Peripheral blood mononuclear cell (primary cell): ENCODE data around the gene PYDC2.

GRCh38 chr3:190318671-190319213, 3.5 kb downstream of the CLDN1 start:
- PRO-cap, 8 experiments = no peak in any of the 8 experiments

DNA sequence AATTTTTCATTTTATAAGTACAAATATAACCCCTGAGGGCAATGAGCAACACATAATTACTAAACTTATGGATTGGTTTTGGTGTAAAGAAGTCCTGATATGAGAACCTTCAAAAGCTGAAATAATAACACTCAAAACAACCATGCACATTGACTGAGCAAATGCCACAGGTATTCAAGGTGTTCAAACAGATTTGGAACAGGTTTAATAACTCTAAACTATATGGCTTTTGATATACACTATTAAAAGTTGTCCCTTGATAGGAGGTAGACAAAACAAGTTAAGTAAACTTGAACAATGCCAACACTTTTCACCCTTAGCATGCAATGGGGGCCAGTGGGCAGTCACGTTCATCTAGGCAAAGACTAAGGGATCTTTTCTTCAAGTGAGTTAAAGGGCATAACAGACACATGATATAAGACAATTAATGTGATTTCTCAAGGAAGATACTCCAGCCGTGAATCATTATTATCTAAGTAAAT, 1.8 kb downstream of the CLDN1 start:
- PRO-cap, 8 experiments = no peak in any of the 8 experiments

DNA sequence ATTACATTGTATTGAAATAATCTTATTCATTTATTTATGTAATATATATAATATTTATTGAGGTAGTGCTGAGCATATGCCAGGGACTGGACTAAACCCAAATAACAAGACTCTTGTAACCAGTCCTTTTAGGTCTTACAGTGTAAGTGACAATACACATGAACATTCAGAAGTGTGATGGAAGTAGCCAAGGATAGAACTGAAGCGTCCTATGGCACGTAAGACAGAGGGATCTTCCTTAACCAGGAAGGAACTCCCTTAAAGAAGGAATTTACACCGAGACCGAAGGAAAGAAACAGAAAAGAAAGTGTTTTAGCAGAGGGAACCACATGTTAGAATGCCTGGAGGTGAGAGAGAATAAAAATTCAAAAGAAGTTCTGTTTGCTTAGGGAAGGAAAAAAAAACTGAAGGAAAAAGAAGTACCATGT, 23.6 kb upstream of the CLDN1 start:
- PRO-cap, 8 experiments = no peak in any of the 8 experiments

DNA sequence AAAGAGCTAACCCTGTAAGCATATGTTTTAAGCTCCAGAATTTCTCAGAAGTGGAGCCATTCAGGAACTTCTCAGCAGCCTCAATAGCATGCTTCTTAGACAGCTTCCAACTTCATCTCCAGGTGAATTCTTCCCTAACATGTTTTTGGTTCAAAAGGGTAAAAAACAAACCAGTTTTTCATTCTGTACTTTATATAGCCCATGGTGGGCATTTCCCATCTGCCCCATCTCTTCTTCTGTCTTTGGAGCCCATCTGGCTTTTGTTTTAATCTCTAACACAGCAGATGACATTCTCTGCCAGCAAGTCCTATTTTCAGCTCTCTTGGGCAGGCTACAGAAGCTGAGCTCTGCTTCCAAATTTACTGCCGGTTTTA, 26.8 kb upstream of the IL1RAP start:
- PRO-cap, 8 experiments = no peak in any of the 8 experiments

- PRO-cap, 8 experiments = no peak in any of the 8 experiments
Observed at GRCh38 chr3:190491466-190492087, 22.3 kb upstream of the IL1RAP start.

DNA sequence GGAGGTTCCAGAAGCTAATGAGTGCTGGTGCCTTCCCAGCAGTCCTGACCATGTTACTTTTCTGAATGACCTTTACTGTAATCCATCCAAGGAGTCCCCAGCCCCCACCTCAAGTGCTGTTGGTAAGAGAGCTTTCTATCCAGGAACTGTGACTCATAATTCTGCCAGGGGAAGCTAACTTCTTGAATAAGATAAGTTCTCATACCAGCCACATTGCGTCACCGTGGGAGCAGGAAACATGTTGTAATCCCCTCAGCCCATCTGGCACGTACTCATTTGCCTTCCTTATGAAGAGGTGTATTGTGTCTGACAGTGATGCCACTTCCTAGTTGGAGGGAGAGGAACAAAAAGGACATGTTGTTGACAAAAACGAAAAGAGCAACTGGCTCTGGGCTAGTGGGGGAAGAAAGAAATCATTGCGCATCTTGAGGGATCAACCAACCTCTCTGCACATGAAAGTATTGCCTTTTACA, 52.5 kb downstream of the IL1RAP start:
- PRO-cap, 8 experiments = peak in 2 of 8 experiments; most common plus-strand start position 373 of the sequence (in 1)

GRCh38 chr3:190586829-190587234, 72.9 kb downstream of the IL1RAP start:
- PRO-cap, 8 experiments = peak in 1 of 8 experiments; most common minus-strand start chr3:190586887 (in 1)

- PRO-cap, 8 experiments = no peak in any of the 8 experiments
Observed at GRCh38 chr3:190616692-190617261, 102.9 kb downstream of the IL1RAP start.

- PRO-cap, 8 experiments = peak in 1 of 8 experiments; most common minus-strand start chr3:190618865 (in 1)
Observed at GRCh38 chr3:190618639-190619034, 104.8 kb downstream of the IL1RAP start.

DNA sequence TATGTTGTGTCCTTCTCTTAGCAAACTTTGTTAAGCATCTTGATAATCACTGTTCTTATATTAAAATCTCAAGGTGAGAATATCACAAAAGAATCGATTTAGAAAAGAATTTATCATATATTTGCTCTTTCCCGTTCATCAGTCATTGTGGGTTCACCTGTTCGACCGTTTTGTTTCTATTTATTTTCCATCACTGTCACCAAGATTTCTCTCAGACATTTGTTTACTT, 53.4 kb downstream of the OSTN start:
- PRO-cap, 8 experiments = no peak in any of the 8 experiments

DNA sequence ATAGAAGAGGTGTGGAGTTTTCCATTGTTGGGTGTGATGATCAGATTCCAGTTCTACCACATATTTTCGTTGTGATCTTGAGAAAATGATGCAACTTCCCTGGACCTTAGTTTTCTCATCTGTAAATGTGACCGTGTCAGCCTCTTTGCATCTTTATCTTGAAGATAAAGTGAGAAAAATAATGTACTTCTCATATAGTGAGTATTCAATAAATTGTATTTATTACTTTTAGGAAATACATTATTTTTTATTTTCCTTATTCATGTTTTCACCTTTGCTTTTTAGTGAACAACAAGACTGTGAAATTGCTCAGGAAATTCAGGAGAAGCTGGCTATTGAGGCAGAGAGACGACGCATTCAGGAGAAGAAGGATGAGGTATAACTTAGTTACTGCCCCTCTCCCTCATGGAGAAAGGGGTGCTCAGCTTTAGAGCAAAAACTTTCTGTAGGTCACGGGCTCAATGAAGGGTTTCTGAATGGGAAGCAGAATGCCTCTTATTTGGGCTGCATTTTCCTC, 30.5 kb upstream of the UTS2B start:
- PRO-cap, 8 experiments = no peak in any of the 8 experiments

GRCh38 chr3:191460723-191461305, at the start of gene PYDC2:
TSS of gene PYDC2 (plus strand) at chr3:191461163.
- PRO-cap, 8 experiments = no peak in any of the 8 experiments

GRCh38 chr3:191608542-191609013, 147.6 kb downstream of the PYDC2 start:
- PRO-cap, 8 experiments = no peak in any of the 8 experiments

GRCh38 chr3:192571136-192571546, 156.2 kb downstream of the FGF12 start:
- PRO-cap, 8 experiments = no peak in any of the 8 experiments

DNA sequence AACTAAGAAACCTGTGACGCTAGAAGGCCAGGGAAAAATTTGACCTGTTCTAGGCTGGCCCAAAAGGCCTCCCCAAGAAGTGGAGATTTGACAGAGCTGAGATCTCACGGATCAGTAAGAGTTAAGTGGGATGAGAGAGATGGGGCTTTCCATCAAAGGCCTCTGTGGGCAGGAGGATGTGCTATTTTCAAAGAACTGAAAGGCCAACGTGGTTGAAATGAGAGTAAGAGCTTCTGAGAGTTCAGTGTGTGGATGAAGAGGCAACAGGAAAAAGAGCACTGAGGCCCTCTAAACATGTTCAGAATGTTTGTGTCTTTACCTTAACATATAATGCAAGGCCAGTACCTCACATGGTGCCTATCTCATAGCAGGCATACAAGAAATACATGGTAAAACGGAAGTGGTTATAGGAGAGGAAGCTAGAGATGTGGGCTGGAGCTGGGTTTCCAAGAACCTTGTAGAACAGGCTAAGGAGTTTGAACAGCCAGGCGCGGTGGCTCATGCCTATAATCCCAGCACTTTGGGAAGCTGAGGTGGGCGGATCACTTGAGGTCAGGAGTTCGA, 18.8 kb downstream of the MB21D2 start:
- PRO-cap, 8 experiments = peak in 2 of 8 experiments; most common plus-strand start position 244 of the sequence (in 2)

GRCh38 chr3:193411516-193412019, 33.0 kb upstream of the ATP13A5 start:
- PRO-cap, 8 experiments = peak in 1 of 8 experiments; most common plus-strand start chr3:193411785 (in 1)

- PRO-cap, 8 experiments = no peak in any of the 8 experiments
Observed at GRCh38 chr3:193554032-193554642, 558 bp downstream of the ATP13A4 start.

DNA sequence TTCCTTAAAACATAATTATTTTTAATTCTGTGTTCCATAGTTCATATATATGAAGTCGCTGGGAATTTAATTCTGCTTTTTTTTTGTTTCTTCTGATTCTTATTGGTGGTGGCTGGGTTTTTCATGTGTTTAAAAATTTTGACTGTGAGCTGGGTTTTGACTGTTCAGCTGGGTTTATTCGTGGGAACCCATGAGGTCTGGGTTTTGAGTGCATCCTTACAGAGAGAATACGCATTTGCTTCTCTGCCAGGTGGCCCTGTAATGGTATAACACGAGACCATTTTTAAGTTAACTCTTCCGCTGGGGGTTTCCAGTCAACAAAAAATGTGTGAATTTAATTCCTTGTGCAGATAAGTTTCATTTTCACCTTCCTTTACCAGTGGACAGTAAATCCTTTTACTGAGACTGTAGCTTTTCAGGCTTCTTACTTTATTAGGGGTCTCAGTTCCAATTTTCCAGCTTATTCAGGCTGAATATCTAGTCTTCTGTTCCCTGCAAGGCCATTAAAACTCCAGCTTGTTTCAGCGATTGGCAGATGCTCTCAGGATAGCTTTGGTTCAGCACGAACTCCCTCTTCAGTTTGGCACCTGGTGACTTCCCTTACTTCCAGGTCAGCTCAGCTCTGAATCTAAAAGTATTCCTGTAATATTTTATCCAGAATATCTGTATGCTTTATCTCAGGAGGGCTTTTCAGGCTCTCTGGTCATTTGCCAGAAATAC, 149.7 kb downstream of the OPA1 start:
- PRO-cap, 8 experiments = no peak in any of the 8 experiments

DNA sequence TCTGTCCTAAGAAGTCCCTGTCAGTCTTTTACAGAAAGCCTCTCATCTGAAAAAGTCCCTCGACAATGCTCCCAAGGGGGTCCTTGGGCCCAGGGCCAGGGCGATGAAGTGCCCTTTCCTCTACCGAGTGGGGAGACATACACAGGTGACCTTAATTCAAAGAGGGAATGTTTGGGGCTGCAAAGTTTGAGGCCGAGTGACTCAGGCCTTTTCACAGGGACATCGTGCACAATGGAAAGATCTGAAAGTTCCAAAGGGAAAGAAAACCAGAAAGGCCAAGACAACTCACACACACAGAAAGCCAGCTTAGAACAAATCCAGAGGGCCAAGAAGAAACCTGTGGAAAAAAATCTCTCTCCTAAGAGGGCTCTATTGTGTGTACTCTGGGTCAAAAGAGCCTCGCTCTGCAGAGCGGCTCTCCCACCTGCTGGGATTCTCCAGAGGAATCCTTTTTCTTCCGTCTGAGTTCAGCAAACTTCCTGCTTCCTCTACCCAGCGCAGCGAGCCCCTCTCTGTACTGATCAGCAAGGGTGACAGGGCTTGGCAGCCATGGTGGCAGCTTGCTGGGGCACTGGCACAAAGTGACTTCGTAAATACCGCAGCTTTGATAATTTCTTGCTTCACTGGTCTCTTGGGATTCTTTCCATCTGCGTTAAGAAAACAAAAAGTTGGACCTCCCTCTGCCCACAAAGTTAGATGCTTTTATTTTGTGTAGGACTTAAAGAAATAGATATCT, 259.1 kb downstream of the OPA1 start:
- PRO-cap, 8 experiments = no peak in any of the 8 experiments

DNA sequence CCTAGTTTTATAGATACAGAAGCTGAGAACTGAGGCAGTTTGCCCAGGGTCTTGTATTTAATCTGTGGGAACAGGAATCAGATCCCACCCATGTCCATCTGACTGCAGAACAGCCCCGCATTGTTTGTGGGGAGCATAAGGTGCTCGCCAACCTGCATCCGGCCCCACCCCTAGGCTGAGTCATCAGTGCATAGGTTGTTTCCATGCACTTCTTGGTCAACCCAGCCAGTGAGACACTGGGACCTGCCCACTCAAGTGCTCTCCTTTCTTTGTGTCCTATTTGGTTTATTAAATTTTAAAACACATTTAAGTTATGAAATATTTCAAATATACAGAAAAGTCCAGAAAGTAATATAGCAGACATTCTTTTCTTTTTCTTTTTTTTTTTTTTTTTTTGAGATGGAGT, 266.2 kb downstream of the OPA1 start:
- PRO-cap, 8 experiments = no peak in any of the 8 experiments